ENCODE data around the genes CYP4F11, RAB8A and FAM32A.

DNA sequence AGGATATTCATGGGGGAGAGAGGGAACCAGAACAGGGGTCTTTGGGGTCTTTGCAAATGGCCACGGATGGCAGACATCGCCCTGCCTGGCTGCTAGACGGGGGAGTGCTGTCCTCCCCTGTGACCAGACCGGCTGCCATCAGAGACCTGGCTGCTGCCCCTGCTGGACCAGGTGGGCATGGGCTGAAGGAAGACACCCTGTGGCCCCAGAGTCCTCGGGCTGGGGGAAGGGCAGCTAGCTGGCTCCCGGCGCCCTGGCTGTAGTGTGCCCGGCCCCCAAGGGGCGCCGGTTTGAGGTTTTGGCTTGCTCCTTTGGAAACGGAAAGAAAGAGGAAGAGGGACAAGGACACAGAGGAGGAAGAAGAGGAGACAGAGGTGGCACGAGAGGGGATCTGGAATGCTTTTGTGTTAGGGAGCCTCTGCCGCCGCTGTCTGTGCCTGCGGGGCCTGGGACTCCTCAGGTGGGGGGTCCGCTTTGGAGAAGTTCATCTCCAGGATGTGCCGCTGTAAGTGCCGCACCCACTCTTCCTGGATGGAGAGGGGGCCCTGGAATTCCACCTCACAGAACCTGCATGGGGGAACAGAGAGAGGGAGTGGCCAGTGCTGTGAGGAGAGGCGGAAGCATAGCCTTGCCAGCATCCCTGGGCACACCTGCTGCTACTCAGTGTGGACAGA lies 4.0 kb upstream of the AKAP8L start:
- PRO-cap, result no peak
- RAMPAGE, long total RNA, 2 experiments, result no peak in any of the 2 experiments

DNA sequence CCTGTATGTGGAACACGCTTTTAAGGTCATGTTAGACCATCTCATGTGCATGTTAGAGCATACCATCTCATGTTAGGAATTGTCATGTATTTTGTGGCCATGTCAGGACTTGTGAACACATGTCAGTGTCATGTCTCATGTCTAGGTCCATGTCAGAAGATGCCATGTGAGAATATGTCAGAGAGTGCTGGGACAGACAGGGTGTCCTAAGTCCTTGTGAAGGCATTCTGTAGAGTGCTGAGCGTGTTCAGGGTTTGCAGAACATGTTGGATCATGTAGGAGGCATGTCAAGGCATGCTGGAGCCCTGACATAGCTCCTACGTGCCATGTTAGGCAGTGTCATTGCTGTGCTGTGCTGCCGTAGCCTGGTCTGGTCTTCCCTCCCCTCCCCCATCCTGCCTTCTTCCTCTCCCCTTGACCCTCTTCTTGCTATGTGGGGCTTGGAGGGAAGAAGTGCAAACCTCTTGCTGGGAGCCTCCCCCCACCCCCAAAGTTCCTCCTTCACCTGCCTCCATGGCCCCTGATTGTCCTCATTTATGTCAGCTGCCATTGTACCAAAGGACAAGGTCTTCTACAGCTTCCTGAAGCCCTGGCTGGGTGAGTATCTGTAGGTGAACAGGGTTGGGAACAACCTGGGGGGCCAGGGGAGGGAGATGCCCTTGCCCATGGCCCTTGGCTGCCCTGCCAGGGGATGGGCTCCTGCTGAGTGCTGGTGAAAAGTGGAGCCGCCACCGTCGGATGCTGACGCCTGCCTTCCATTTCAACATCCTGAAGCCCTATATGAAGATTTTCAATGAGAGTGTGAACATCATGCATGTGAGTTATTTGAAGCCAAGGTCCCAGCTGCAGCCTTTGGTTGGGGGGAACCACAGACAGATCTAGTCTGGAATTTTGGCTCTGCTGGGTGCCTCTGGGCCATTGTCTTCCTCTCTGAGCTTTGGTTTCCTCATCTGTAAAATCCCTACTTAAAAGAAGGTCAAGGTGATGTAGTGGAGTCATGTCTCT lies 6.1 kb downstream of the CYP4F3 start:
- PRO-cap, result no peak
- RAMPAGE, long total RNA, 2 experiments, result no peak in any of the 2 experiments

DNA sequence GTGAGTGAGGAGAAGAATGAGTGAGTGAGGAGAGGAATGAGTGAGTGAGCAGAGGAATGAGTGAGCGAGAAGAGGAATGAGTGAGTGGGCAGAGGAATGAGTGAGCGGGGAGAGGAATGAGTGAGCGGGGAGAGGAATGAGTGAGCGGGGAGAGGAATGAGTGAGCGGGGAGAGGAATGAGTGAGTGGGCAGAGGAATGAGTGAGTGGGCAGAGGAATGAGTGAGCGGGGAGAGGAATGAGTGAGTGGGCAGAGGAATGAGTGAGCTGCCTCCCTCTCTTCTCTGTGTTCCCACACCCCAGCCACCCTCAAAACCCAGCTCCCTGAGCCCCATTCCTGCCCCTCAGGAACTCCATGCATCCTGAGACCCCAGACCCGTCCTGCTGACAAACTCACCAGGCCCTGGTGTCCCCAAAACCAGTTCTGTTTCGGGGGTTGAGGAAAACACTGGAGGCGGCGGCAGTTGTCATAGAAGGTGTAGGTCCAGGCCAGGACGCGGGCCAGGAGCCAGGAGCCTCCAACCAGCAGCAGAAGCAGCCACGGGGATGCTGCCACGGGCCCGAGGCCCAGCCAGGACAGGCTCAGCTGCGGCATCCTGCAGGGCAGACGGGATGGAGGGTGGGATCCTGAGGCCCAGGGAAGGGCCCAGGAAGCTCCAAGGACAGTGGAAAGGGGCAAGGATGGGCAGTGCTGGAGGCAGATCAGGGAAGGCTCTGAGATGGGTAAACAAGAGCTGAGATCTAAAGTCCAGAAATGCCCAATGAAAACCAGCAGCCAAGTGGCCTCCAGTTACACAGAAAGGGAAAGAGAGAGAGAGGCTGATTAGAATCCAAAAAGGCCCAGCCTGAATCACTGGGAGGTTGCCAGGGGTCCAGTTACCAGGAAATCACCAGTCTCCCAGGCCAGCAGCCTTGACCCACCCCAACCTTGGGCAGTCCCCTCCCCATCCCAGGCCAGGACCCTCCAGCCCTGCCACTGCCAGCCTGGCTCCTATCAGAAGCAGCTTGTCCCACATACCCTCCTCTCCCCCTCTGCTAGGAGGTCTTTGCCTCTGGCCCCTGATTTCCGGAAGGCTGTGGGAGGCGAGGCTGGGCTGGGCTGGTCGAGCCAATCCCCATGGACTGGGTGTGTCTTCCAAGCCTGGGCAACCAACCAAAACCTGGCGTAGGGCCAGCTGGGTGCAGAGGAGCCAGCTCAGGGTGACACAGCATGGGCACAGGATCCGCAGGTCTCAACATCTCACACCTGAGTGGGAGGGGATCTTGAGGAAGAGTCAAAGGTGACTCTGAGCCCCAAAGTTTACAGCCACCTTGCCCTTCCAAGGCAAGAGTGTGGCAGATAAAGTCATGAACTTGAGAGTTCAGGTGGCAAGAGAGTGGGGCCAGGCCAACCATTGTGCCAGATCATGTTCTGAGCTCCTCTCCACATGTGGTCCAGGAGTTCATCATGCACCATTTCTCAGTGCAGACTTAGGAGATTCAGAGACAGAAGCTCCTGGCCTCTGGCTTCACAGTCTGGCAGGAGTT lies at the start of gene CYP4F11:
Gene CYP4F11, minus strand, starts transcription at position 714 of the 1,525 bp plus-strand sequence.
- PRO-cap, result bidirectional peak, plus-strand start at position 1,182 of the sequence, minus-strand start at position 1,074 of the sequence
- RAMPAGE, long total RNA, 2 experiments, result start-site peak on the minus strand in 1 of 2 experiments, centred at position 1,061 of the sequence, 17 reads per replicate

- PRO-cap, result no peak
- RAMPAGE, long total RNA, 2 experiments, result no peak in any of the 2 experiments
These were observed 7.3 kb downstream of the OR10H4 start for GRCh38 chr19:15956057-15956572.

GRCh38 chr19:16066208-16066623 lies 10.1 kb upstream of the TPM4 start:
- PRO-cap, result no peak
- RAMPAGE, long total RNA, 2 experiments, result no peak in any of the 2 experiments

- PRO-cap, result no peak
- RAMPAGE, long total RNA, 2 experiments, result no peak in any of the 2 experiments
These were observed 4.1 kb upstream of the TPM4 start for GRCh38 chr19:16072058-16072650.

DNA sequence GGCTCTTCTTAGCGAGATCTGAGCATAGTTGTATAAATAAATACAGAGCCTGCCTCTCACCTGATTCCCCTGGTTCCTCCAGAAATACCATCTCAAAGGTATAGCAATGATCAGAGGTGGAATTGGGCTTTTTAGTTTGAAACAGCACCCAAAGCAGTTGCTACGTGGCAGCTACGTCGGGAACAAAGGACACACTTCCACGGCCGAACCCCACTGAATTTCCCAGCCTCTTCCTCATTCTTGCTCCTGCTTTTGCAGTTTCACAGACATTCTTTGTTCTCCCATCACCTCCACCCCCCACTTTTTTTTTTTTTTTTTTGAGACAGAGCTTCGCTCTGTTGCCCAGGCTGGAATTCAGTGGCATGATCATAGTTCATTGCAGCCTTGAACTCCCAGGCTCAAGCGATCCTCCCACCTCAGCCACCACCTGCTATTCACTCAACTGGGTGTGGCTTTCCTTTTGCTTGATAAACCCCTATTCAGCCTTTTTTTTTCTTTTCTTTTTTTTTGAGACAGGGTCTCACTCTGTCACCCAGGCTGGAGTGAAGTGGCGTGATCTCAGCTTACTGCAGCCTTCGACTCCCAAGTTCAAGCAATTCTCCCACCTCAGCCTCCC lies 13.2 kb downstream of the TPM4 start:
- PRO-cap, result unidirectional peak, plus-strand start at position 109 of the sequence
- RAMPAGE, long total RNA, 2 experiments, result no peak in any of the 2 experiments

GRCh38 chr19:16111140-16112065 lies at the start of gene RAB8A:
Gene RAB8A (plus strand): TSS chr19:16111889.
- PRO-cap, result bidirectional peak, plus-strand start at chr19:16111876, minus-strand start at chr19:16111370
- RAMPAGE, long total RNA, 2 experiments, result start-site peak on the plus strand in 1 of 2 experiments, at chr19:16111883-16111897 at its widest, 476 reads per replicate

GRCh38 chr19:16112460-16113114 lies 898 bp downstream of the RAB8A start:
- PRO-cap, result no peak
- RAMPAGE, long total RNA, 2 experiments, result no peak in any of the 2 experiments

DNA sequence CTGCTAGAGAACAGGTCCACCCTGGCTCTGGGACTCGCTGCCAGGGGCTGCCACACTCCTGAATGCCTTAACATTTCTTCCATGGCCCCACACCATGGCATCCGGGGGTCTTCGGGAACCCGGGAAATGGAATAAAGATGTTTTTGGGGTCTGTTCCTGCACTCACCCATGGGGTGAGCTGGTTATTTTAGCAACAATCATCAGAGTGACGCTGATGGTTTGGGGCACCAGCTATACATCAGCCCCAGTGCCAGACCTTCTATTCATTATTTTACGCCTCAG lies 14.2 kb downstream of the HSH2D start:
- PRO-cap, result no peak
- RAMPAGE, long total RNA, 2 experiments, result no peak in any of the 2 experiments

- PRO-cap, result no peak
- RAMPAGE, long total RNA, 2 experiments, result no peak in any of the 2 experiments
These were observed 12.3 kb downstream of the CIB3 start for GRCh38 chr19:16160806-16161555.

- PRO-cap, result bidirectional peak, plus-strand start at chr19:16185413, minus-strand start at chr19:16185200
- RAMPAGE, long total RNA, 2 experiments, result start-site peak on the plus strand in 2 of 2 experiments, at chr19:16185409-16185433 at its widest, 797 to 1,588 reads per replicate
These were observed at the start of gene FAM32A for GRCh38 chr19:16184909-16185651. Gene FAM32A (plus strand): TSS chr19:16185410.

GRCh38 chr19:16315782-16316541 lies 8.7 kb upstream of the KLF2 start:
- PRO-cap, result bidirectional peak, plus-strand start at chr19:16316385, minus-strand start at chr19:16316362
- RAMPAGE, long total RNA, 2 experiments, result no peak in any of the 2 experiments

- PRO-cap, result bidirectional peak, plus-strand start at chr19:16348051, minus-strand start at chr19:16347749
- RAMPAGE, long total RNA, 2 experiments, result no peak in any of the 2 experiments
These were observed 23.2 kb downstream of the KLF2 start for GRCh38 chr19:16347883-16348218.

DNA sequence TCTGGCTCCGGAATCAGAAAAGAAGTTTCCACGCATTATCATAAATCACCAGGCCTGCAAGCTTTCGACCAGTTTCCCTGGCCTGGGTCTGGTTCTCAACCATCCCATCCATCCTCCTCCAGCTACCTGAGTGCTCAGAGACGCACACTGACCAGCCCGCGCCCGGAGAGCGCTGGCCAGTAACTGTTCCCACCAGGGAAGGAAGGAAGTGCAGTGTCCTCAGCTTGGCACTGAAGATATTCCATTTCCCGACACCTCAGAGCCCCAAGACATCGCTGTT lies 29.2 kb downstream of the EPS15L1 start:
- PRO-cap, result no peak
- RAMPAGE, long total RNA, 2 experiments, result no peak in any of the 2 experiments

GRCh38 chr19:16445000-16445937 lies 26.5 kb downstream of the EPS15L1 start:
- PRO-cap, result no peak
- RAMPAGE, long total RNA, 2 experiments, result no peak in any of the 2 experiments

DNA sequence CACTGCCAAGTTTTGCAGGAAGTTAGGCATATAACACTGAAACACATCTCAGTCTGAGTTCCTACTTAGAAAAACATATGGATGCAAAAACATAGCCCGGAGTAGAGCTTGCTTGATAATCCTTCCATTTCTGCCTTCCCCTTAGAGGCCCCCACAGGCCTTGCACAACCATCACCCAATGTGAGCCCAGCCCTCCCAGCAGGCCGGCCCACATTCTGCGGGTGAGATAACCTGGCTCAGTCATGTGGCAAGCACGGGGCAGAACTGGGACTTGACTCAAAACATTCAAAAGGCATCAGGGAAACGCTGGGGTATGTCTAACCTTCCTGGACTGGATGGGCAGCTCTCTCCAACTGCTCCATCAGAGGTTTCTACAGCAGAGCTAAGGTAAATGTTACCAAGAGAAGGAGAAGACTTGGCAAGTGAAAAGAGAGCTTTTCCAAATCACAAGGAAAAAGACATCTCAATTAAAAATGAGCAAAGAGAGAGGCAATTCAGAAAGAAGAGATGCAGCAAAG lies 24.8 kb downstream of the EPS15L1 start:
- PRO-cap, result bidirectional peak, plus-strand start at position 288 of the sequence, minus-strand start at position 132 of the sequence
- RAMPAGE, long total RNA, 2 experiments, result no peak in any of the 2 experiments

DNA sequence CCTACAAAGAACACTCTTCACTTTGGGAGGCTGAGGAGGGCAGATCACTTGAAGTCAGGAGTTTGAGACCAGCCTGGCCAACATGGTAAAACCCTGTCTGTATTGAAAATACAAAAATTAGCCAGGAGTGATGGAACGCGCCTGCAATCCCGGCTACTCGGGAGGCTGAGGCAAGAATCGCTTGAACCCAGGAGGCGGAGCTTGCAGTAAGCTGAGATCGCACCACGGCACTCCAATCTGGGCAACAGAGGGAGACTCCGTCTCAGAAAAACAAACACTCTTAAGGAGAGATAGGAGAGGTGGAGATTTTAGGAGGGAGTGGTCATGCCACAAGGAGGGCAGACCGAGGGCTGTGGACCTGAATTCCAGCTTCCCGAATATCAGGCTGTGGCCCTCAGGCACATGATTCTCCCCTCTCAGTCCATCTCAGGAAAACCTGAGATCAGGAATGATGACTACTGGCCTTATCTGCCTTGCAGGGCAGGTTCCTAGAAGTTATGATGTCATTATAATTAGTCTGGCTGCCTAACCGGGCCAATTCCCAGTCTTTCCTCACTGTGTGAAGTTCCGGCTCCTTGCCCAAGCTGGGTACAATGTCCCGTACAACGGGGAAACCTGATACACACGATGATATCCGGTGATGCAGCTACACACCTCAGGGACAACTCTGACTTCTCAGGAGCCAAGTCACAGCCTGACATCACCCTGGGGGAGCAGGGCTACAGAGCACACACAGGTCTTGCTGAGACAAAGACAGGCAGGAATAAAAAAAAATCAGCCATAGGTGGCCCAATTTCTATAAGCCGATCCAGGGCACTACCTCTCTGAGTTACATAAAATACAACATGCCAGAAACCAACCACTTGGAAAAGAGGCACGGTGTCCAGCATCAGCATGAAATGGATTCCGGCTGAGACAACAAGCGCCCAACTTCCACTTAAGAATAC lies 2.4 kb downstream of the SLC35E1 start:
- PRO-cap, result no peak
- RAMPAGE, long total RNA, 2 experiments, result no peak in any of the 2 experiments

DNA sequence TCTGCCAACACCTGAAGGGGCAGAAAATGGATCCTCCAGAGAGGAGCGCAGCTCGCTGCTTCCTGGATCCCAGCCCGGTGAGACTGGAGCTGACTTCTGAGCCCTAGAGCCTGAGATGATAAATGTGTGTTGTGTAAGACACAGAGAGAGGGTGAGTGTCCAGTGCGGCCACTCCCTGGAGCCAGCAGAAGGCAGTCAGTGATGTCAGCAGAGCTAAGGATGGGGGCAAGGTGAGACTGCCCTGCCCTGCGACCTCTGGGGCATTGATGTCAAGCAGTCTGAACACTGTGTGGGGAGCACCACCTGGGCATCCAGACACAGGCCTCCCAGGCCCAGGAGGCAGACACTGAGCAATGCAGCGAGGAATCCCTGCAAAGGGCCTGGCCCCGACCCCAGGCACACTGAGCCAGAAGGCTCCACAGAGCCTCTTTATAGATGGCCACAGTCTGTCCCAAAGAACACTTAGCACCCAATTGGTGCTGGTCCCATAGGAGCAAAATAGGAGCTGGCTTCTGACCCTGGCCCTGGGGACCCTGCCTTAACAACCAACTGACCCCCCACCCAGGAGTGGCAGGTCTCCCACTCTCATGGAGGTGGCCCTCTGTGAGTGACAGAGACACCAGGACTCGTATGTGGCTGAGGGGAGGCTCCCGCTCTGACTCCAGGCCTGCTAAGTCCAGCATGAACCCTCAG lies 9.9 kb upstream of the SLC35E1 start:
- PRO-cap, result unidirectional peak, minus-strand start at position 85 of the sequence
- RAMPAGE, long total RNA, 2 experiments, result no peak in any of the 2 experiments

- PRO-cap, result no peak
- RAMPAGE, long total RNA, 2 experiments, result no peak in any of the 2 experiments
These were observed 17.7 kb downstream of the SIN3B start for GRCh38 chr19:16846738-16847362.